ENCODE measurements around the gene NCKAP5.

DNA sequence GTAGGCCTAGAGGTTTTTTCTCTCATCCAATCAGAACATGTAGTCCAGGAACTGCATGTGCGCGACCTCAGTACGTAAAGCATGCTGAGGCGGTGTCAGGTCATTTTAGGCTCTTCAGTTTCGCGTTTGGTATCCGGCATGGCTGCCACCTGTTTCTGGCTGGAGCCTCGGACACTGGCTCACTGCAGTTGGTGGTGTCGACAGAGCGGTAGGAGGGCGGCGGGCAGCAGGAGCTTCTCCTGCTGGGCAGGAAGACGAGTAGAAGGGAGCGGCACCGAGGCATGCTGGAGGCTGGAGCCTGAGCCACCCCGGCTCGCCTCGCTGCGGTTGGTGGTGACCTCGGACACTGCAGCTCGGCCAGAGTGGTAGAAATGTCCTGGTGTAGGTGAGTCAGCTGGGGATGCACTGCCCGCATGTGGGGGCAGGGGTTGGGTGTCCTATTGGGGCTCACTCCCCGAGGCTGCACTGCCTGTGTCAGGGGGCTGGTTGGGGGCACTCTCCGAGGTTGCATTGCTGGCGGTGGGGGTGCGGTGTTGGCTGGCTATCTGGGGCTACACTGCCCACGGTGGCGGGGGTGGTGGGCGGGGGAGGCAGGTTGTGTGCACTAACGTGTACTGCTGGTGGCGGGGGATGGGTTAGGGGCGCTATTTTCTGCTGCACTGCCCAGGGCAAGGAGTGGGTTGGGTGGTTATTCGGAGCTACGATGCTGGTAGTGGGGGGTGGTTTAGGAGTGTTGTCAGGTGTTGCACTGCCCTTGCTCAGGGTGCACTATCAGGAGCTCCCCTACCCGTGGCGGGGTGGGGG is 16.0 kb downstream of the CCDC74A start:
- PRO-cap, result no peak

DNA sequence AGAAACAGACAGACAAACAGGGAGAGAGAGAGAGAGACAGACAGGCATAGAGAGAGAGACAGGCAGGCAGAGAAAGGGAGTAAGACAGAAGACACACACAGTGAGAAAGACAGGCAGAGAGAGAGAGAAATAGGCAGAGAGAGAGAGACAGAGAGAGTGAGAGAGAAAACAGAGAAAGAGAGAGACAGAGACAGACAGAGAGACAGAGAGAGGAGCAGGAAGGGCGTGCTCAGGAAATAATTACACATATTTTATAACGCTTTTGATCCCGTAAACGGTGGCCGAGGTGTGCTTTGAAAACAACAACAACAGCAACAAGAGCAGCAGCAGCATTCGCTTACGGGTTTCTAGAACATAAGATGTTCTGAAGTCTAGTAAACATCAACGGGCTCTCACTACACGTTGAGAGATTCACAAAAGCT is 105.5 kb upstream of the ANKRD30BL start:
- PRO-cap, result no peak

DNA sequence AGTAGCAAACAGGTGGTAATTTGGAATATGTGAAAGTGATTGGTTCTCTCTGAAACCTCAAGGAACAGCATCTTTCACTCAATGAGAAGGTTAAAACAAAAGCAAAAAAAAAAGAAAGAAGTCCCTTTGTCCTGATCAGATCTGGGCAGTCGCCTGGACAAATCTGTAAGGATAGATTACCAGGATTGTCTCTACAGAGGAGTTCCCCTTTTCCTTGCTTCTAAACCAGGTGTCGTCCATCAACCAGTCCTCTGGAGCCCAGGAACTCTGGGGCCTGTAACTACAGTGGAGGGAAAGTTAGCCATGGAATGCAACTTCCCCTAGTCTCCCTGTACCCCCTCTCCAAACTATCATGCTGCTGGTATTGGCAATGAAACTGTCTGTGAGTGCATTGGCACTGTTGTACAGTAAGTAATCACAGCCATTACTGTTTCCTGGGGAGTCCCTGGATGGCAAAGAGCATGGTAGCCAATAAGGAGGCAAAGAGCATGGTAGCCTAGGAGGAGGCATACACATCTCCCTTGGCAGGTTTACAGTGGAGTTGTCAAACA is 48.6 kb downstream of the GPR39 start:
- PRO-cap, result no peak

DNA sequence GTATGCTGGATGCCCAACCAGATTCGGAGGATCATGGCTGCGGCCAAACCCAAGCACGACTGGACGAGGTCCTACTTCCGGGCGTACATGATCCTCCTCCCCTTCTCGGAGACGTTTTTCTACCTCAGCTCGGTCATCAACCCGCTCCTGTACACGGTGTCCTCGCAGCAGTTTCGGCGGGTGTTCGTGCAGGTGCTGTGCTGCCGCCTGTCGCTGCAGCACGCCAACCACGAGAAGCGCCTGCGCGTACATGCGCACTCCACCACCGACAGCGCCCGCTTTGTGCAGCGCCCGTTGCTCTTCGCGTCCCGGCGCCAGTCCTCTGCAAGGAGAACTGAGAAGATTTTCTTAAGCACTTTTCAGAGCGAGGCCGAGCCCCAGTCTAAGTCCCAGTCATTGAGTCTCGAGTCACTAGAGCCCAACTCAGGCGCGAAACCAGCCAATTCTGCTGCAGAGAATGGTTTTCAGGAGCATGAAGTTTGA is 24.8 kb downstream of the LYPD1 start:
- PRO-cap, result no peak

DNA sequence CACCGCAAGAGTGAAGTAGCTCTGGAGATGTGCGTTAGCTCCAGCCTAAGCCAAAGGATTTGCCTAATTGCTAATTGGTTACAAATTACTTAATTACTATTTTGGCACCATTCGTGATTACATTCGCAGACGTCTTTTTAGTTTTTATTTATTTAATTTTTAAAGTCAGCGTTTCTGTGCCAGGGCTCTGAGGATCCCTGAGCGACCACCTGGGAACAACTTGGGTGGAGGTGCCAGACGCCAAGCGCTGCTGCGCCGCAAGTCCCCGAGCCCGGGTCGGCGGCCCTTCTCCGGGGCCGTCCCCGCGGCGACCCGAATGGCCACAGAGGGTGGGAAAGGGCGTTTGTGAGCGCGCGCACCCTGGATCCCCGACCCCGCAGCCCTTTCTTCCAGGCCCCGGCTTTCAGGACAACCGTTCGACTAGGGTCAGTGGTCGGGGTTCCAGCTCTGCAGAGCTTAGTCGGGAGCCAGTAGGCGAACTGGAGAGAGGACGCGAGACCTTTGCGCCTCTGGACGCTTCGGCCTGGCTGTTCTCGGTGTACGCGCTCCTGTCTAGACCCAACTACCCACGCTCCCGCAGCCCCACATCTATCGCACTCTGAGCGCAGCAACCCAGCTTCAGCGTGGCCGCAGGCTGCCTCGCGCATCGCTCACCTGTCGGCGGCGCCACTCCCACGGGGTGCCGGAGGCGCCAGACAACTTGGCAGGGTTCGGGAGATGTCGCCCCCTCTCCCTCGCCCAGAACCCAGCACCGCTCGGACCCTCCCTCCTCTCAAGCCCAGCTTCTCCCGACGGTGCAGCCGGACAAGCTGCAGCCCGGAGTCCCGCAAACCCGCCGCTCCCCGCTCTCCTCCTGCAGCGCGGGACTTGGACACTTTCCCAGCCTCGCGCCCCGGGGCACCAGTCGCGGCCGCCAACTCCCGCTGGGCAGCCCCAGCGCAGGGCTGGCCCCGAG is 886 bp downstream of the LYPD1 start:
- PRO-cap, result no peak

GRCh38 chr2:133200865-133201414 is 367.3 kb downstream of the NCKAP5 start:
- PRO-cap, result no peak

DNA sequence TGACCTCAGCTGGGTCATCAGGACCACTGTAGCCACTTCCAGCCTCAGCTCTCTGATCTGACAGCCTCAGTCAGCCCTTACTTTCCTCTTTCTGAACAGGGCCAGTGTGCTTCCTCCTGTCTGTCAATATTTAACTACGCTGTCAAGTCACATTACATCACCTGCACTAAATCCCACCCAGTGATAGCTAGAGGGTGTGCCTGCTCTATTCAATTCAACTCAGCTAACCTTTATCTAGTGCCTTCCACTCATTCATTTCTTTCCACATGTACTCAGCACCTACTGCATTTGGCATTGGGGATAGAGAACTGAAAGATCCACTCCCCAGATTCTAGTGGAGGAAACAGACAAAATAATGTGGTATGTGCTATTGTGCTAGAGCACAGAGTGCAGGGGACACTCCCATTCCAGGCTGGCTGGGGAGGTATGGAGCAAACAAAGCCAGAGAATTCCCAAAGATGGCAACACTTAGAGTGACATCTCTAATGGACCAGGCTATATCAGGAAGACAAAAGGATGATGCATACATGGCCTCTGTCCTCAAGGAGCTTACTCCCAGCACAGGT is 146.5 kb downstream of the NCKAP5 start:
- PRO-cap, result unidirectional peak, minus-strand start at position 54 of the sequence; unidirectional peak, minus-strand start at position 93 of the sequence

- PRO-cap, result no peak
Measured at GRCh38 chr2:133489811-133490497, 78.3 kb downstream of the NCKAP5 start.

- PRO-cap, result unidirectional peak, minus-strand start at chr2:133568458
Measured at GRCh38 chr2:133568006-133568901, at the start of gene NCKAP5. NCKAP5 (minus strand) TSS chr2:133568463.

DNA sequence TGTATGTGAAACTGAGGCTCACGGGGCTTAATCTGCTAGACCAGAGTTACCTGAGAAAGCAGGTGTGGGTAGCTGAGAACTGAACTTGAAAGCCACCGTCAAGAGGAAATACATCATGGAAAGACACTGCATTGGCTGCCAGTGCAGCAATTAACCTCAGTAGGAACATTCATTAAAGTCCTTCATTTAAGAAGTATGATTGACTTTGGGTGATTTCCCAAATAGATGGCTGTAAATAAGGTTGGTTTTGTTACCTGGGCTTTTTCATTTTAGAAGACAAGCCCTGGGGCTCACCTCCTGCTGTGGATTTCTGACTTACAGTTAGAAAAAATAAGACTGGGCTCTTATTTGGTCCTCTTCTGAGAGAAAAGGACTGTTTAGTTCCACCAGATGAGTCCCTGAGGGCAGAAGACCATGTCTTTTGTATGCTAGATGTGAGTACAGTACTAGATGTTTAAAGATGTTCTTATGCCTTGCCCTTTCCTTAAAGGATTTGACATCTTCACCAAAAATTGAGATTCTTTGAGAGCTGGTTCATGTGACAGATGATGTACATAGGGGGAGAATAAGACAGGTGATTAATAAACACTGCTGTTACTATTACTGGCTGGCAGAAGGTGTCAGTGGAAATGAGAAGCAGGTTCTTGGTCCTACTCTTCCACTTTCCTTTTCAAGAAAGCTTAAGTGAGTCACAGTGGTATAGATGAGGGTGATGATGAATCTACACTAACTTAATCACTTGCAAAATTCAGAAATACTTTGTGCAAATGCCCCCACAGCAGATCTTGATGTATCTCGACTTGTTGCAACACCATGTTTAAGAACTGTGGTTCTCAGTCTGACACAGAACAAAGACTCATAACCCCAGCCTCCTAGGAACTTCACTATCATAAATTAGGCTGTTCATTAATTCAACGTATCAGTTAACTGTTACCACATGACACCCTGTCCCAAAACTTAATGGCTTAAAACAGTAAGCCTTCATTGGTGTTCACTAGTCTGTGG is 36.2 kb upstream of the MGAT5 start:
- PRO-cap, result no peak

GRCh38 chr2:134233275-134233851 is 20.5 kb upstream of the MGAT5 start:
- PRO-cap, result no peak

GRCh38 chr2:134410616-134411561 is 157.0 kb downstream of the MGAT5 start:
- PRO-cap, result no peak

DNA sequence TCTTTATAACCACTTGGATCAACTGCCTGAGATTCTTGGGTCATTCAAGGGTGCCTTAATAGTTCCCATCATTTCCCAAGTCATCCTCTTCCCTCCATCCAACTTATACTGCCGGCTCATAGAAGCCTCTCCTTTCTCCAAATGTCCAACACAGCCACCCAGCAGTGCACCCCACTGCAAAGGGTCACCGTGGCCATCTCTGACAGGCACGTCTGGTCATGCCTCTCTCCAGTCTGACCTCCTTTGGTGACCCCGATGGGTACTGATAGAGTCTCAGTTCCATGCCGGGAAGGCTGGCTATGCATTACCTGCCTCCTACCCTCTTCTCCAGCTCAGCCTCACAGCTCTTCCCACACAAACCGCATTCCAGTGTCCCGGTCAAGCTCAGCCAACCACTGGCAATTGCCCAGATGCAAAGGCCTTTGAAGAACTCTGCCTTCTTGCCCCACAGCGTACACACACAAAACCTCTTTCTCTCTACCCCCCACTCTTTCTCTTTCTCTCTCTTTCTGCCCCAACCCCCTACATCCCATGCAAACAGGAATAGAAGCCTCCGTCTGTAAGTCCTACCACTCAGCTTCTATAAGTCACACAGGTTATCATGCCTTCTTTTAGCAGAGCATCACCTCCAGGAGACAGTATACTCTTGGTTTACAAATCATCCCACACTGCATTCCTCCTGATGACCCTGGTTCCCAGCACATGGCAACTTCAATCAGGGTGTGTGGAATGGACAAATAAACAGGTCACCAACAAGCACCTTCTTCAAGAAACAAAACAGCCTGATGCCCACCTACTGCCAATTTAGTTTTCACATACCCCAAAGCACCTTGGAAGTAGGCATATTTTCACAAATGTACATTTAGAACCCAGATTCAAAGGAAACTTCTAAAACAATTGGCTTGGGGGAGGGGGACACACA is 37.5 kb downstream of the TMEM163 start:
- PRO-cap, result no peak

DNA sequence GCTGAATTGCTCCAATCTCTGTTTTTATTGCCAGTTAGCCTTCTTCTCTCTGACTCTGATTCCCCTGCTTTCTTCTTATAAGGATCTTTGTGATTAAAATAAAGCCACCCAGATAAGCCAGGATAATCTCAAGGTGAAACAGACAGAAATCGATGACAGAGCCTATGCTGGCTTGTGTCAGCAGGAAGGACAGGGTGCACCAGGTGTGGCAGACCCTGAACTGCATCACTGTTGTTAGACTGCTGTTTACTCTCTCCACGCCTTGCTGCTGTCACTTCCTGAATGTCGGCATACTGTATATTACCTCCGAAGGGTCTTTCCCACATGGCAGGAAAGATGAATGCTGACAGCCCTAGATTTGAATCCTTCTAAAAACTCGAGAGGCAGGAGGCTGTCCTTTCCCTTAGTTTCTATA is 18.8 kb upstream of the TMEM163 start:
- PRO-cap, result no peak

DNA sequence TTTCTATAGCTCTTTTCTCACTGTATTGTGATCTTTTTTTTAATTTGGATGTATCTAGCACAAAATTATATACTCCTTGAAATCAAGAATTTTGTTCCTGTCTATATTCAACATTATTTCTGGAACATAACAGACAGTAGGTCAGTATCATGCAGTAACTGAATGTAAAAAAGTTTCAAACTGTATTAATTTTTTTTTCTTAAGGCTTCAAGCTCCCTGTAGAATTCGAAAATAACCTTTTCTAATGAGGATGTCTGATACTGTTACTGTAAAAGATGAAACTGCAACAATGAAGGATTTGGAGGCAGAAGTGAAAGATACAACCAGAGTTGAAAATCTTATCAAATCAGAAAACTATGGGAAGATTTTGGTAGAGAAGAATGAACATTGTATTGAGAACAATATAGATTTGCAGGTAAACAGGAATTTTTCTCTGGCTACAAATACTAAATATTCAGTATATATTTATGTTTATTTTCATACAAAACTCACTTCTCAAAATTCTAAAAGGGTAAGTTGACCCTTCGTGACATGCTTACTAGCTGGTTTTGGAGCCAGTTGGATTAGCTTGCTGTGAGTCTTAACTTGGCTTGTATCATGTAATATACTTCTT is 73.4 kb downstream of the R3HDM1 start:
- PRO-cap, result no peak

- PRO-cap, result no peak
Measured at GRCh38 chr2:135742741-135742898, 965 bp downstream of the UBXN4 start.

GRCh38 chr2:135746461-135747068 is 4.9 kb downstream of the UBXN4 start:
- PRO-cap, result no peak

DNA sequence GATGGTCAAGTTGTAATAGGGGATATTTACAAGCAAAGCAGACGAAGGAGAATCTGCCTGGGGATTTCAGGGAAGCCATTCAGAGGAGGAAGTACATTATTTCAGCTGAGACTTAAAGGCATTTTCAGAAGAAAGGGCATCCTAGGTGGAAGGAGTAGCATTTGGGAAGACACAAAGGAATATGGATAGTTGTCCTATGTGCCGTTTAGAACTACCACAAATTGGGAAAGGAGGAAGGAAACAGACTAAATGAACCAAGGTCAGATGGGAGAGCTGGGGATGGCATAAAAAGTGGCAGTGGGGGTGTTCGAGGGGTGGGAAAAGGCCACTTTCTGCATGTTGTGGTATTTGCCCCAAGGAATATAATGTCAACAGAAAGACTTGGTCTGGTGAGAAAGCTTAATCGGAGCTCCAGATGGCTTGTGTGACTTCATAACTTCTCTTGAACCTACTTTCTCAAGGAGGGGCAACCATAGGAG is 45.8 kb downstream of the UBXN4 start:
- PRO-cap, result no peak

DNA sequence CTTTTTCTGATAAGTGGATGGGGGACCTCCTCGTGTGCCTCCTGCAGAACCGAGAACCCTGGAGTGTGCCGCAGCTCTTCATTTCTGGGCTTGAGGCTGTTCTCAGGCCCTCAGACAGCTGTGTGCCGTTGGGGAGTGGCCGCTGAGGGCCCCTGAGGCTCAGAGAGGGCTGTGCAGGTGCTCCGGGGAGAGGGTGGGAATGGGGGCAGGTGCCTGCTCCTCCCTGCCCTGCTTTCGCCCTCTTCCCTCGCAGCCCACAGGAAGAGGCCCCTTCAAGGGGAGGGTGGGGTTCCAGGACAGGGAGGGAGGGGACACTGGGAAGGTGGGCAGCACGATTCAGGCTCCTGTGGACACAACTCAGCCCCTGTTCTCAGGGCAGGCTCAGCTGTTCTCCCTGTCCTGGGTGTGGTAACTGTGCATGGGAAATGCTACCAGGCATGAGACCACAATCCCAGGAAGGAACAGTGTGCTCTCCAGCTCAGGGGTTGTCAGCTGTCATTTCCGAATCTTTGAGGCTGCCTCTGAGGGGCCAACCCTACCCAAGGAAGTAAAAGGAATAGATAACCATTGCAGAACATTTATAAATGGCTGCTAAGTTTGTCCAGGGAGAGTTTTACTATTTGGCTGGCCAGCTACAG is 11.3 kb downstream of the LCT start:
- PRO-cap, result unidirectional peak, minus-strand start at position 161 of the sequence

DNA sequence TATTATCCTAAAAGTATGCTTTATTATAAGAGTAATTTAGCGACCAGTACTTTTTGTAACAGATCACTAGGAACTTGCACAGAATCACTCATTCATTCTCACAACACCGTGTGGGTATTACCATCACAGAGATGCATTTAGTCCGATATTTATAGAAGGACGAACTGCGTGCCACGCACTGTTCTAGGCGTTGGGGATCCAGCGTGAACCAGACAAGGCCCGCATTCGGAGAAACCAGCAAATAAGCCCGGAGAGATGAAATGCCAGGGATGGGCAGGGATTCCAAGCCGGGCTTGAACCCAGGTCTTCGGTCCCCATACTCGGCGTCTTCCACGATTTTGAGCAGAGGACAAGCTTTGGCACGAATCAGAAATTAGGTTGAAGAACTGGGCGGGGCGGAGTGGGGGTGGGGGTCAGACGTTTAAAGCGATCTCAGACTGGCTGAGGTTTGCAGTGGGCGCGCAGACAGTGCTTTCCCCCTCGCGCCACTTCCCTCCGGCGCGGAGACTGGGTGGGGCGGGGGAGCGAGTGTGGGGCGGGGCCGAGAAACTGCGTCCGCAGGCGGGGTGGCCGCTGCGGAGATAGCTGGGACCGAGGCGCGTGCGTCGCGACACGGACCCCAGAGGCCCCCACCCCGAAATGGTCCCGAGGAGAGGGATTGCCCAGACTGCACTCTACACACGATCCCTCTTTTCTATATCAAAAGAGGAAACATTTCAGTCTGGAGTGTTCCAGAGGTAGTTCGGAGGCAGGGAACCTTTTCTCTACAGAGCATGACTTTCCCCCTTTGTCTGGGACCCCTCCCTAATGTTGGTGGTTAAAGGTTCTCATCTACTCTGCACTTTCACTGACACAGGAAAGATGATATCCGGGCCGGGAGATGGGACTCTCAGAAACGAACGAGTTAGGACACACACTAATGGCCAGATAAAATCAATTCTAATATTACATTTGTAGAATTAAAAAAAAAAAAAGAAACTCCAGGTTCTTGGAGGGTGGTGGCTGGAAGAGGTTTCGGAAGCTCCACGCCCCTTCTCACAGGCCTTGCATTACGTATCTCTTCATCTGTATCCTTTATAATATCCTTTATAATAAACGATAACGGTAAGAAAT is 1.2 kb upstream of the CXCR4 start:
- PRO-cap, result bidirectional peak, plus-strand start at position 554 of the sequence, minus-strand start at position 509 of the sequence

Measured in left lung (tissue), 1 donor.